Ascending aorta (tissue), 1 donor: ENCODE data around the gene FAM20A.

GRCh38 chr17:68440991-68441602, 16.2 kb downstream of the WIPI1 start:
- PRO-cap: no peak

GRCh38 chr17:68497983-68498427, 14.2 kb upstream of the PRKAR1A start:
- PRO-cap: no peak

- PRO-cap: no peak
Observed at GRCh38 chr17:68599085-68599571, 2.0 kb downstream of the FAM20A start.

DNA sequence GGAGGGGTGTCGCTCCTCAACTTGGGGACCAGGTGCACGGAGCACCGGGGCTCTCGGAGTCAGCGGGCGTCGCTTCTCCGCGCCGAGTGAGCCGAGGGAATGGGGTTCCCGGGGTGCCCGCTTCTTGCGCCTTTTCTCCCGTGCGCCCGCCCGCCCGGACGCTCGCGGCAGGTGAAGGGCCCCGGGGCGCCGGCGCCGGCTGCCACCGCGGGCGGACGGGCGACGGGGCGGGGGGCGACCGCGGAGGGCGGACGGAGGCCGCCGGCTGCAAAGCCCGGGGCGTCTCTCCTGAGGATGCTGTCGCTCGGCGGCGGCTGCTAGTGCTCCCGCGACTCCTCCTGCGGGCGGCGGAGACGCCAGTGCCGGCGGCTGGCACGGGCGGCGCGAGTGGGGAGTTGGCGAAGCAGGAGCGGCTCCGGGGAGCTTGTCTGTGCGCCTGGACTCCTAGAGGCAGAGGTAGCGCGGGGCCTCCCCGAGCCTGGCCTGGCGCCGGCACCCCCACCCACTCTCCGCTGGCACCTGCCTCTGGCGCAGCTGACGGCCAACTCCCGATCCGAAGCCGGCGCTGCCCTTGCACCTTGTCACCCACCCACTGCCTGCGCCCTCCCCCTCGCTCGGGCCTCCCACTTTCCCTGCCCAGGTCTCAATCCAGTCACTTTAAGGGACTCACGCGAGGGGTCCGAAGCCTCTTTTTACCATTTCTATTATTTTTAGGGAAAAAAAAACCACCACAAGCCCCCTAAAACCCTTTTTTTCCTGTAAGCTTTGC, at the start of gene FAM20A:
TSS of gene FAM20A (minus strand) at position 547 of the 769 bp plus-strand sequence.
- PRO-cap: no peak

- PRO-cap: no peak
Observed at GRCh38 chr17:68698693-68699159, 97.6 kb upstream of the FAM20A start.

DNA sequence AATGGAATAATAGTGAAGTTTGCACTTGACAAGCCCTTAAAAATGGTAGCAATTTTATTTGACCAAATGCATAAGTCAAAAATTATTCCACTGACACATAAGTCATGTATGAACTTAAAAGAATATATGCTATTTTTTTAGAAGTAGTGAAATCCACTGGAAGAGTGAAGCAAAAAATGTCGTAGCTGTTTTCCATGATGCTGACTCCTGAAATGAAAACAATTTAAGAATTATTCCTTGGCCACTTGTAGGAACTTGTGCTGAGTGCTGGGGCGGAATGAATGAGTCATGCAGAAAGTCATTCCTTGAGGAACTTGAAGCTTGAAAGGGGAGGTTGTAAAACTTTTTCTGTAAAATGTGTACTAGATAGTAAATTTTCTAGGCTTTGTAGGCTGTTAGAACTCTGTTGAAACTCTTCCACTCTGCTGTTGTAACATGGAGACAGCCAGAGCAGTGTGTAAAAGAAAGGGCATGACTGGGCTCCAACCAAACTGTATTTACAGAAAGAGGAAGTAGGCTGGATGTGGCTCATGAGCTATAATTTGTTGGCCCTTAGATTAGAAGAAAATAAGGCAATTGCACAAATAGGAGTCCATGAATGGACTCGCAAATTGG, 46.2 kb downstream of the ABCA8 start:
- PRO-cap: no peak

GRCh38 chr17:68943465-68943832, 11.7 kb downstream of the ABCA8 start:
- PRO-cap: no peak

DNA sequence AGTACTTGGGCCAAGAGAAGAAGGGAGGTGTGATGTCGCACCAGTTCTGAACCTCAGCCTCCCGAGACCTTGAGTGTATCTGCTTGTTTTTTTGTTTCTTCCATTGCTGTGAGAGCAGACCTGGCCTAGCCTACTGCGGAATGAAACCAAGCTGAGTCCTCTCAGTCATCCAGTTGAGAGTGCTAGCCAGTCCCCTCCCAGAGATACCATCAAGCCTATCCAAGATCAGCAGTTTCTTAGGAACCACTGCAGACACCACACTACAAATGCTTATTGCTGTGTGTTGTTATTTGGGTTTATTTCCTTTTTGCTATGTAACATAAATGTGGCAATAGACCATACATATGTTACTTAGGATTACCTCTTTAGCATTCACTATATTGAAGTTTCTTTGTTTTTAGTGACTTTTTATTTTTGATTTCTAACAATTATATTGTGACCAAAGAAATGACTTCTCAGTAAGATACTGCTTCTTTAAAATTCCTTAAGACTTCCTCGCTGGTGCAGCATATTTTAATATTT, 4.2 kb downstream of the ABCA8 start:
- PRO-cap: no peak

- PRO-cap: no peak
Observed at GRCh38 chr17:68994523-68995624, 39.7 kb upstream of the ABCA8 start.

- PRO-cap: no peak
Observed at GRCh38 chr17:69227529-69227862, 1.1 kb downstream of the ABCA10 start.

DNA sequence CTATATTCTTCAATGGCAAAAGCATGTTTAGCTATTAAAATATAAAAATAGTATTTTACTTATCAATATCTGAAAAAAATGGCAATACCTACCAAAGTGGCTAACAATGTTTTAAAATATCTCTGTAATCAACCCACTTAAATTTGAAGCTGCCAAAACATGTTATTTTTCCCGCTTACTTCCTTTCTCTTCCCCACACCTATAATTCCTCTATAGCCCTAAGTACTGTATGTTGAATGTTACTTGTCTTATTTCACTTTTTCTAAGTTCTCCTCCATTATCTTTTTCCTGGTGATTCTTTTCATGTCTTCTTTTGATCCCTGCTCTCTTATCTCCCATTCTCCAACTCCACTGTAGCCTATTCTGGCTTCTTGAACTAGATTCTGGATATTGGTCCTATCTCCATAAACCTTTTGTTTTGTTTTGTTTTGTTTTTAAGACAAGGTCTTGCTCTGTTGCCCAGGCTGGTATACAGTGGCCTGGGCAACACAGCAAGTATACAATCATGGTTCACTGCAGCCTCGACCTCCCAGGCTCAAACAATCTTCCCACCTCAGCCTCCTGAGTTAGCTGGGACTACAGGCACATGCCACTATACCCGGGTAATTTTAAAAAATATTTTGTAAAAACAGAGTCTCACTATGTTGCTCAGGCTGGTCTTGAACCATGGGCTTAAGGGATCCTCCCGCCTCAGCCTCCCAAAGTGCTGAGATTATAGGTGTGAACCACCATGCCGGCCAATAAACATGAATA, 19.8 kb upstream of the ABCA10 start:
- PRO-cap: no peak

- PRO-cap: no peak
Observed at GRCh38 chr17:69327412-69327994, 570 bp upstream of the ABCA5 start.

DNA sequence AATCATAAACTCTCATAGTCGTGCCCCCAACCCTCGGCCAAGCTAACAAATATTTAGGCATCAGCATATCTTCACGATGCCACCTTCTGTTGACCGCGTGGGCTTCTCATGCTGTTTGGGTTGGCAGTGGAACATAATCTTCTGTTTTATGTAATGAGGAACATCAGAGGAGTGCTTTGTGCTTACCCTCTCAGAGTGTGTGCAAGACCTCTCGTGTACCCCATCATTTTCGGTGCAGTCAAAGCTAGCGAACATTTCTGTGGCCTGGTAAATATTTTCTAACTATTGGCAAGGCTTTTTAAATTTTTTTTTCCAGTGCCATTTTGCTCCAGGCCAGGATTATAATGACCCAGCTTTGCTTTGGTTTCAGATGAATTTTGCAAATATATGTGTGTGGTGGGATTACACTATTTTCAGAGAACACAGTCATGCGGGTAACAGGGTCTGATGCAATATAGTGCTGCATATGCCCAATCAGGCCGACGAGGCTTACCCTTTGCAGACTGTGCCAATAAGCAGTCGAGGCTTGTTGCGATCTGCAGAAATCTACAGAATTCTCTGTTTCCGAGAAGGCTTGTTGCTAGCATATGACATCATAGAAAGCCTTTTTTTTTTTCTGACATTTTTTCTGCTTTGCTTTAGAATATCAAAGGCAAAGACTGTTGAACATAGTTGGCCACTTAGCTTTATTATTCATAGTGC, 86.9 kb downstream of the MAP2K6 start:
- PRO-cap: no peak

GRCh38 chr17:69575360-69575853, 160.9 kb downstream of the MAP2K6 start:
- PRO-cap: no peak

DNA sequence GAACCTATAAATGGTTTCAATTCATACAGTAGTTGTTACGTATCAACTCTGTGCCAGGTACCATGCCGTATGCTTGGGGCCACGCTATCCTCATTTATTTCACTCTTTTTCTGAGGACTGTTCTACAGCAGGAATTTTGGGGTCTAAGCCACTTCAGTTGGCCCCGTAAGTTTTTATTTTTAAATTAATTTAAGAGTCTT, 14.0 kb downstream of the KCNJ16 start:
- PRO-cap: no peak

- PRO-cap: no peak
Observed at GRCh38 chr17:70391201-70391652, 221.9 kb downstream of the KCNJ2 start.

GRCh38 chr17:70661143-70661692, 491.9 kb downstream of the KCNJ2 start:
- PRO-cap: no peak

- PRO-cap: unidirectional peak, minus-strand start at chr17:71545092
Observed at GRCh38 chr17:71544873-71545375, 575.9 kb upstream of the SOX9 start.

GRCh38 chr17:72420990-72421693, 300.3 kb downstream of the SOX9 start:
- PRO-cap: no peak

- PRO-cap: no peak
Observed at GRCh38 chr17:72488409-72488949, 367.7 kb downstream of the SOX9 start.